AG09319 (cell line): ENCODE measurements around the gene HNRNPA2B1.

GRCh38 chr7:25580161-25580360, 351.8 kb upstream of the NPVF start:
- RRBS: no CpG with 5 or more reads among the region's 1 CpG

- RRBS: no CpG with 5 or more reads among the region's 23 CpGs
These were observed 294.4 kb upstream of the NFE2L3 start for GRCh38 chr7:25857491-25858205.

DNA sequence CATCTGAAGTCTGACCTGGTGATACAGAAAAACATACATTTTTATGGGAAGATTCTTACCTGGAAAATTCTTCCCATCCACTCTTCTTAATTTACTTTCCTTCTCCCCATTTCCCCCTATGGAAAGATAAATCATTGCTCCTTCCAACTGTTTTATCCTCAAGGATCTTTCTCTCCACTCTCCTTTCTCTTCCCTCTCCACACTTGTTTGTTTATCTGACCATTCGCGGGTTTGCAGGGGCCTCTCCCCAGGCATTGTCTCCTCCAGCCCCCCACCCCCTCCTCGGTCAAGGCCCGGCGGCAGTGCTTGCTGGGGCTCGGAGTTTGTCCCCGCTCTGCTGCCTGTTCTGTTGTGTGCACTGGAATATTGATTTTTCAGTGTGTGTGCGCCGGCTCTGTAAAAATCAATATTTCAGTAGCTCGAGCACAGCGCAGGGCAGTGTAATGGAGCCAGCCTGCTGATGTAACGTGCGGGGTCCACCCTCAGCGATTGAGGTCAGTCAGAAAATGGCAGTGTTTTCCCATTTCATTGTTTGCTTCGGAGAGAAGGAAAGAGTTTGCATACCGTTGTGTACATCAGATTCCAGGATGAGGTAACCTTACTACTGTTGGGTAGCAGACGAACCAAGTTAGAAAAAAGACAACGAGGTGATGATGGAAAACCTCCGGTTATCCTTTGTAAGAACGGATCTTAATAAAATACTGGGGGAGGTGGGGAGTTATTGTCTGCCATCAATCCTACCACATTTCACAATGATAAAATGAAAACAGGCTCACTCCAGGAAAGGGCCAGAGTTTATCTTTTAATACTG, 199.4 kb upstream of the NFE2L3 start:
- RRBS: 70% methylated on average over 3 of the region's 20 CpGs

- RRBS: no CpG with 5 or more reads among the region's 18 CpGs
These were observed 50.4 kb upstream of the NFE2L3 start for GRCh38 chr7:26101302-26102266.

- RRBS: no CpG with 5 or more reads among the region's 6 CpGs
These were observed 9.3 kb downstream of the HNRNPA2B1 start for GRCh38 chr7:26191042-26191808.

DNA sequence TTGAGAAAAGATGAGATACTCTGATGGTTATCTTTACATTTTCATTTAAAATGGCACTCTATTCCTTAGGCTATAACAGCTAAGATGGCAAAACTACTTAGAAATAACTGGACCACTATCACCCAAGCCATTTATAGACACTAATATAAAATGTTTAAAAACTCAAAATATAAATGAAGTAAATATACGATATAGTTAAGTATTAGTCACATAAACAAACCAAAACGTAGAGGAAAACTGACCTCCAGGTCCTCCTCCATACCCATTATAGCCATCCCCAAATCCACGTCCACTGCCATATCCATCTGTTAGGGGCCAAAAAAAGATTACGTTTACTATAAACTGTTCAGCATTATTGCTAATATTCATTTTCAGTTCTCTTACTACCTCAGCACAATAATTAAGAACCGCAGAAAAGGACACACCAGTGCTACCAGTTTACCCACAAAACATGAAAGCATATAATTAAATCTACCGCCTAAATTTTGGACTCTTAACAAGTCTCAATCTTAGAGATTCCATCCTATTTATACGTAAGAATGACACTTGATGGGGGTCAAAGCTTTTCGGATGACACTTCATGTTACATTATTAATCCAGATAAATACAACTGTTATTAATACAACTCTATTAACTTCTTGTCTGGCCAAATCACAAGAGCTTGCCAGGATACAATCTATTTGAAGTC, 4.8 kb downstream of the HNRNPA2B1 start:
- RRBS: no CpG with 5 or more reads among the region's 8 CpGs

DNA sequence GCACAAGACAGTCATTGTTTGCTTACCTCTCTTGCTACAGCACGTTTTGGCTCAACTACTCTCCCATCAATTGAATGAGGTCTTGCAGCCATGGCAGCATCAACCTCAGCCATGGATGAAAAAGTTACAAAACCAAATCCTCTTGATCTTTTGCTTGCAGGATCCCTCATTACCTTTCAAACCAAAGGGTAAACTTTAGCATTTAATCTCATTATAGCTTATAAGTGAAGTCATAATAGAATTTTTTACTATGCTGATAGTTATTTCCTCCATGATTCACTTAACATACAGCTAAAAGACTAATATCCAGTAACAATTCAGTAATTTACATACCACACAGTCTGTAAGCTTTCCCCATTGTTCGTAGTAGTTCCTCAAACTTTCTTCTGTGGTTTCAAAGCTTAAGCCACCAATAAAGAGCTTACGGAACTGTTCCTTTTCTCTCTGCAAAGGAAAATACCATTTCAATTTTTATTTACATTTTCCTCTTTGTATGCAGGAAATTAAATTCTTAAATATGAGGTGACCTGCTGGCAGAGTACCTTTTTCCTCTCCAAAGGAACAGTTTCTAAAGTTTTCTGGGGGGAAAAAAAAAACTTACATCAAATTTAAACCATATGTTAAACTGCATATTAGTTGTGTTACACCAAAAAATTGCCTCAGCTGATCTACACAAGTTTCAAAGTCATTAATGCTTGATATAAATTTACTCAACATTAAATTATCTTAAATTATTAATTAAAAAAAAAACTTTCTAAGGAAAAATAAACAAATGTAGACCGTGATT, 3.1 kb downstream of the HNRNPA2B1 start:
- RRBS: no CpG with 5 or more reads among the region's 4 CpGs

DNA sequence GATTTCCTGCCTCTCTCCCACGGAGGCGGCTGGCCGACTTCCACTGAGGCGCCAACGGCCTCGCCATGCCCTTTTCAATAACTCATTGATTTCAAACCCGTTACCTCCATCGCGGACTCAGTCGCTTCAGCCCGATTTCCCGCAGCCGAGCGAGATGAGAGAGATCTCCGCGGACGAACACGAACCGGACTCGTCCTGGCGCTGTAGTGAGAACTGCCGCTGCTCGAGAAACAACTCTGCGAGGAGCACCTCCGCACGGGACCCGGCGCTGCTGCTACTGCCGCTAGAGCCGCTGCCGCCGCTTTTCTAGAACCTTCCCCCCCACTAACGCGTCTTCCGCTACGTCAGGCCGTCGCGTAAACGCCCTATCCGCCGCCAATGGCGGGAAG, at the start of gene HNRNPA2B1:
HNRNPA2B1 (minus strand) TSS at position 279 of the 389 bp plus-strand sequence.
- RRBS: under 1% methylated on average over 8 of the region's 43 CpGs

- RRBS: no CpG with 5 or more reads among the region's 3 CpGs
These were observed 41.1 kb downstream of the SNX10 start for GRCh38 chr7:26332726-26333282.

- RRBS: 4% methylated on average over 32 of the region's 98 CpGs
These were observed 84.6 kb downstream of the SNX10 start for GRCh38 chr7:26375965-26376871.

GRCh38 chr7:26417354-26418478, 126.1 kb downstream of the SNX10 start:
- RRBS: no CpG with 5 or more reads among the region's 10 CpGs

DNA sequence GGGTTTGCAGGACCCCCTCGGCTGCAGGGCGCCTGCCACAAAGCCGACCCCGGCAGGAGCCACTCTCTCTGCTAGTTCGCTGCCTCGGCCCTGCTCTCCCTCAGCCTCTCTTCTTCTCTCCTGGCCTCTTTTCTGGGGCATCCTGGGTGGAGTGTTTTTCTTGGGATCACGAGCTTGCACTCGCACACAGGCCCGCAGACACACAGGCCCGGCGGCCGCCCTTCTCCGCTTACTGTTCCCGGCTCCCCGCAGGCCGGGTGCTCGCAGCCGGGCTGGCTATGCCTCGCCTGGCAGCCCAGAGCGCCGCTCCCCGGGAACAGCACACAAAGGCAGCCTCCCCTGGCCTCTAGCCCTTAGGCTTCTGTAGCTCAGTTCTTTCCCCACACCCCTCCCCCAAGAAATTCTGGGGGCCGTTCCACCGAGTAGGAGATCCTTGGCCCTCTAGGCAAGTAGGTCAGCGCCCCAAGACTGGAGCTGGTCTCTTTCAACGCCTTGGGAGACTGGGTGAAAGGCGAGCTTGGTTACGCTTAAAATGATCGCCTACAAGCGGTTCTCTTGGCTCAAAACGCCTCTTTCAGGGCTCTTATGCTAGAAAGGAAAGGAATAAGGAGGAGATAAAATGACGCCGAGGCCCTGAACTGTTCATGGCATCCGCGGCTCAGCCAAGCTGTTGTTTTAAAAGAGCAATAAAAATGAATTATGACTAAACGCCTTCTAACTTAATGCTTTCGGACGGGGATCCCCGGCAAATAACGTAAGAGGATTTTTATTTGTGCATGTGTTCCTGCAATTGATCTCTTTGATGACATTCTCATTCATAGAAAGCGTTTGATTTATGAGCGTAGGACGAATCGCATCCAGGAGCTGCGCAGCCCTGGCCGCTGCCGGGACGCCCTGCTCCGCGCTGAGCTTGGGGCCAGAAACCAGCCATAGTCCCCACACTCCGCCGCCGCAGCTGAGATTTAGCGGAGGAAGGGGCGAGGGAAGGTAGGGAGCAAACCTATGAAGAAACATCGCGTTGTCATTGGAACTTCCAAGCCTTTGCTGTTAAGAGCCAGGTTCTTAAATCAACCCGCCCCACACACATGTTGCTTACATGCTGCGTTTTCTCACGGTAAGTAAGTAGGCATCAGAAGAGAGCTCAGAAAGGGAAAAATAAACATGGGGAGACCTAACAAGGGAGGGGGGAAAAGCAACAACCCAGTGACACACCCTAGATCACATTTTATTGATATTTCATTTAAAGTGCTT, 2.9 kb upstream of the HOXA1 start:
- RRBS: 21% methylated on average over 5 of the region's 60 CpGs

DNA sequence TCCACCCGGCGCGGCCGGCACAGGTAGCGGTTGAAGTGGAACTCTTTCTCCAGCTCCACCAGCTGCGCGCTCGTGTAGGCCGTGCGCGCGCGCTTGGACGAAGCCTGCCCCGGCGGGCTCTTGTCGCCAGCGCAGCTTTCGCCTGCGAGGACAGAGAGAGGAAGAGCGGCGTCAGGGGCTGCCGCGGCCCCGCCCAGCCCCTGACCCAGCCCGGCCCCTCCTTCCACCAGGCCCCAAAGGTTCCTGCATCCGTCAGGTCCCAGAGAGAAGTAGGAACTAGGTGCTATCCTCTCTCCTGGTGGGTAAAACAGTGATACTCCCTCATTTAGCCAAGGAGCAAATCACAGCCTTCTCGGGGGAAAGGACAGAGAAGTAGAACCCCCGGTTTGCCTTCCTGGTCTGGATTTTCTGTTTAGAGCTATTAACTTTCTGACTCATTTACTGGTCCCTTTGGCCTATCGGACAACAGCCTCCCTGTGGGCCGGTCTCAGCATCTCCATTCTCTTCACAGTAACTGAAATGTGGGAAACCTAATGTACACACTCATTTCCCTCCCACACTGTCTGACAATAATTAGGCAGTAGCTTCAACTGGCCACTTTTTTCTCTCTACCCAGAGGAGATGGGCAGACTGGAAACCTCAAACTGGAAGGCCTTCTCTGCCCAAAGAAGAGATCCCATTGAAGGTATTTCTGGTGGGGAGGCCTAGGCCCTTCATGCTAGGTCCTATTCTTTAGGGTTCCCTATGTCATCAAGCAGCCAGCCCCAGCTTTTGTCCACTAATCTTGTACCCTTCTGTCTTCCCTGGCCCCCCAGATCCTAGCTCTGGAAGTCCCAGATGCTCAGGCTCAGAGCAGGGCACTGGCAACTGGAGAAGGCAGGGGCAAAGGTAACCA, 6.3 kb upstream of the HOXA2 start:
- RRBS: 60% methylated on average over 1 of the region's 31 CpGs

DNA sequence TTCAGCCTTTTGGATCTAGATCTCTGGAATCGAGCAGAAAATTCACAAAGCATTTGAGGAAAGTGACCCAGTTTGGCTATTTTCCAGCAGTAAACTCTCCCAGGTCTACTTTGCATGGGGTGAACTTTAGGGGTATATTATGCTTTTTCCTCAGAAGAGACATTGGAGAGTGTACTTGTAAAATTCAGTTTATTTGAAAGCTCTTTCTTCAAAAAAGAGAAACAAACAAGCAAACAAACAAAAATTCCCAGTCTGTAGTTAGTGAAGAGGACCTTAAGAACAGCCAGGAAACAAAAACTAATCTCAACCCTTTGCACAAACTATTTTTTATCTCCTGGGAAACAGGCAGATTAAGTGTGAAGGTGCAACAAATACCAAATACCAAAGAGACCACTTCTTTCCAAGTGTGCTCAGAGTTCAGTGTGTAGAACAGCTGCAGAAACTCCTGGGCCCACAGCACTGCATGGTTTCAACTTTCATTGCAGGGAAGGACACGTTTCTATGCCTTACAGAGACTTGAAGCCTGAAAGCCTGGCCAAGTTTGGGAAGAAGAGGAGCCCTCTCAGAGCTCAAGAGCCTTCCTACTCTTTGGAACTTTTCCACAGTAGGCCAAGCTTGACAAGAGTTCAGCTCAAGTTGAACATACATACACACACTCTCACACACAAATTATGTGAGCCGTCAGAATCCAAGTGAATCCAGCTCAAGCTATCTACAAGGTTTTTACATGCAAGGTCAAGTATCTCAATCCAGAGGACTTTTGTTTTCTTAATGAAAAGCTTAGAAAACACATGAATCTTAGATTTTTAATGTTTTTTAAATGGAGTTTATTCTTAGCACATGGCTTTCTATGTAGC, 2.6 kb downstream of the HOXA4 start:
- RRBS: no CpG with 5 or more reads among the region's 3 CpGs

- RRBS: 61% methylated on average over 6 of the region's 25 CpGs
These were observed 1.2 kb upstream of the HOXA6 start for GRCh38 chr7:27148611-27149238.

DNA sequence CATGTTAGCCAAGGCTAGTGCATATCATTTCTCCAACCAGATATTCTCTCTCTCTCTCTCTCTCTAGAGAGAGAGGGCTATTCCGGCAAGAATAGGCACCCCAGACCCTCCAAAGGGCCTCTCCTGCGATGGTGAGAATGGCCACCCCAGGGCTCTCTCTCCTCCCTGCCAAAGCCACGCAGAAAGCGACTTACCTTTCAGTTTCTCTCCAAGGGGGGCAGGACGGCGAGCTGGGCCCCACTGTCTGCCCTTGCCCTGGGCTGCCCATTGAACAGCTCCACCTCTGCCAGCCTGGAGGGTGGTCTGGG, 2.3 kb downstream of the HOXA3 start:
- RRBS: no CpG with 5 or more reads among the region's 6 CpGs

DNA sequence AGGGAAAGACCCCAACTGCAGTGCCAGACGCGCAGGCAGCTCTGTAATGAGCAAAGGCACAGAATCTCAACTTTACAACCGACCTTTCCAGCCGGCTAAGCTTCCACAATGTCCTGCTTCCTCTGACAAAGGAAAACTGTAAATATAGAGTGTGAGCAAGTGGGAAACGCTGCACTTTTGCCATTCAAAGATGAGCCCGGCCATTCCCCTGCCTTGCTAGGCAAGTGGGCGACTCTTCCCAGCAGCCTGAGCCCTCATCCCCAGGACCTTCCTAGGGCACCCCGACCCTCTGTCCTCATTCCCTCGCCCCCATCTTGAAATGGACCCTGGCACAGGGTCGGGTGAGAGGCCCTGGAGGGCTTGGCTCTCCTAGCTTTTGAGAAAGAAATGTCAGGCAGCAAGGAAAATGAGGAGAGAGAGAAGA, 1.1 kb downstream of the HOXA7 start:
- RRBS: no CpG with 5 or more reads among the region's 10 CpGs

DNA sequence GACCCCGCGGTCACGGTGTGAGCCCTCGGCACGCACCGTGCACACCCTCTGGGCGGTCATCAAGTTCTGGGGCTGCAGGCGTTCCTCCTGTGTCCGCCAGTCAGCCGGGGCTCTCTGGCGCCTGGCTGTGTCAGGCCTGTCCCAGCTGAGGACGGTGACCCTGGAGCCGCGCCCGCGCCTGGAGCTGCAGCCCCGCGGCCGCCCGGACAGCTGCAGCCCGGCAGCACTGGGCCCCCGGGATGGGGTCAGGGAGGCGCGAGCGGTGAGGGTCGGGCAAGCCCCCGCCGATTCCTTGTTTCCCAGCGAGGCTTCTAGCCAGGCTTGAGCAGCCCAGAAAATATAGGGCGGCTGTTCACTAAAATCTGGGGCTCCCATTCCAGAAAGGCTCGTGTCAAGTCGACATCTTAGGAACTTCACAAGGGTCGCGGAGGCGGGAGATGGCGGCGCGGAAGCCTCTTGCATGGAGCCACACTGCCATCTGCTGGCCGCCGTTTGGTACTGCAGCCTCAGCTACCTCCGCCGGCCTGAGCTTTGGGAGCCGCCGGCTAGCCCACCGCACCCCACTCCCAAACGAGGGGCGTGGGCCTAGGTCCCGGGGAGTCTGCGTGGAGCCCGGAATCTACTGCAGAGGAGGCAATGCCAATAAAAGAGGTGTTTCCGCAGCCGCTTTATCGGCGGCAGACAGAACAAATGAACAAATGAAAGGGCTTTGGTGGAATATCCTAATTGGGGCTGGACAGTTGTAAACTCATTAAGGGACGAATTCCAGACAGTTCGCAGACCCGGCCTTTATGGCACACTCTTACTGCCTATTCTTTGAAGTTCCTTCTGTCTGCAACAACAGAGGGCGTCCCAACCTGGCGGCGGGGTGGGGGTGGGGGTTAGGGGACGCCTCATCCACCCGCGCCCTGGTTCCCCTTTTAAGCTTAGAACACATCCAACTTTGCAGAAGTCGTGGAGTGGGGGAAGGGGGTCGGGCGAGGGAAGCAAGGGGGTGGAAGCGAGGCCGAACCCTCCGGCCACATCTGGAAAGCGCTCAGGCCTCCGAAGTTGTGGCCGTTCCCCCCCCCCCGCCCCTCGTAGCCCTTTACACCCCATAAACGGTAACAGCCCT, 4.3 kb downstream of the HOXA9 start:
- RRBS: 2% methylated on average over 12 of the region's 75 CpGs

DNA sequence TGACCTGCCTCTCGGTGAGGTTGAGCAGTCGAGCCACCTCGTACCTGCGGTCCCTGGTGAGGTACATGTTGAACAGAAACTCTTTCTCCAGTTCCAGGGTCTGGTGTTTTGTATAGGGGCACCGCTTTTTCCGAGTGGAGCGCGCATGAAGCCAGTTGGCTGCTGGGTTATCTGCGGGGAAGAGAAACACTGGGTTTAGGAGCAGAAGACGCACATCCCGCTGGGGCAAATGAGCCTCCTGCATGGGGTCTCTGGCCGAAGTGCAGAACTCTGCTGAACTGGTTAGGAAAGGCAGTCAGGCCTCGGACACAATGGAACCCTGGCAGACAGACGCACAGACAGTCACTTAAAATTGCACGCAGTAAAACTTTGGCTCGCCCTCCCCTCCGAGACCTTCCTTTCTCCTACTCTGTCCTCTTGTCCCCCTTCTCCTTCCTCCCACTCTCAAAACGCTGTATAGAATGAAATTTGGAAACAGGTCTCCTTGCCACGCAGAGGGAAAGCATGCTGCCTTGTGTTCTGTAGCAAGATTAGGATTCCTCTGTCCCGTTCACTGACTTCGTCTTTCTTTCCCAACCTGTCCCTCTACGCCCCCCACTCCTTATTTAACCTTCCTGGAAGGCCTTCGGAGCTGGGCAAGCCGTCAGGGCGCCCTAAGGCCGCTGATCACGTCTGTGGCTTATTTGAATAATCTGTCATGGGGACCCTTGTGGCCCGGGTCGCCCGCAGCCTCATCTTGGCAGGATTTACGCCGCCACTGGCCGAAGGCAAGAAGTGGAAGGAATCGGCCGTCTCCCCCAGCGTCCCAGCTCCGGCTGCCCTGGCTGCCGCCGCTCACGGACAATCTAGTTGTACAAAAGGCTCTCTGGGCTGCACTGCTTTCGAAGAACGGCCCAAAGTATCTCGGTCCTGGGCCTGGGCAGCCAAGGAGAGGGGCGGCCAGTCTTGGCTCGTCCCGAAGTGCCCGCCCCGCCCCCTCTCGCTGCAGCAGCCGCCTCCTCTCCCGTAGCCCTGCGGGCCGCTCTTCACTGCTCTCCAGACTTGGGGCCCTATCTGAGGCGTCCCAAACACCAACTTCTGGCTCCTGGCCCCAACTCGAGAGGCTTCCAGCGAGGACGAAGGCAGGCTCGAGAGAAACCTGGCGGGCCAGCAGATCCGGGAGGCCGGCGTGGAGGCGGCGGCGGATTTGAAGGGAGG, 1.3 kb downstream of the HOXA9 start:
- RRBS: 58% methylated on average over 8 of the region's 65 CpGs